ENCODE results near the genes UBR4 and CAMK2N1.

GRCh38 chr1:19210133-19211225 lies at the start of gene UBR4:
Gene UBR4 (minus strand): TSS chr1:19210266.
- PRO-cap: bidirectional peak, plus-strand start at chr1:19210395, minus-strand start at chr1:19210261
- RAMPAGE, long total RNA, 2 experiments: start-site peak on the plus strand in 1 of 2 experiments, at chr1:19210495-19210508 at its widest, 31 reads per replicate; start-site peak on the minus strand in 2 of 2 experiments, at chr1:19210253-19210287 at its widest, 41 to 69 reads per replicate

DNA sequence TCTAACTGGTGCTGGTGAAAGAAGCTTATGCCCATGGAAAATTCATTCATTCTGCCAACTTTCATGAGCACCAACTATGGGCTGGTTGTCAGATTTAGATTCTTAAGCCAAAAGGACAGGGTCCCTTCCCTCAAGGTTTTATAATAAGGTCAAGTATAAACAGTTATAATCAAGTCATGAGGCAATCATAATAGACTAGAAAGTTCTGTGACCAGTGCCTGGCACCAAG lies 3.4 kb downstream of the AKR7A3 start:
- PRO-cap: no peak
- RAMPAGE, long total RNA, 2 experiments: no peak in any of the 2 experiments

- PRO-cap: no peak
- RAMPAGE, long total RNA, 2 experiments: no peak in any of the 2 experiments
Observed at GRCh38 chr1:19312605-19313120, 537 bp downstream of the SLC66A1 start.

DNA sequence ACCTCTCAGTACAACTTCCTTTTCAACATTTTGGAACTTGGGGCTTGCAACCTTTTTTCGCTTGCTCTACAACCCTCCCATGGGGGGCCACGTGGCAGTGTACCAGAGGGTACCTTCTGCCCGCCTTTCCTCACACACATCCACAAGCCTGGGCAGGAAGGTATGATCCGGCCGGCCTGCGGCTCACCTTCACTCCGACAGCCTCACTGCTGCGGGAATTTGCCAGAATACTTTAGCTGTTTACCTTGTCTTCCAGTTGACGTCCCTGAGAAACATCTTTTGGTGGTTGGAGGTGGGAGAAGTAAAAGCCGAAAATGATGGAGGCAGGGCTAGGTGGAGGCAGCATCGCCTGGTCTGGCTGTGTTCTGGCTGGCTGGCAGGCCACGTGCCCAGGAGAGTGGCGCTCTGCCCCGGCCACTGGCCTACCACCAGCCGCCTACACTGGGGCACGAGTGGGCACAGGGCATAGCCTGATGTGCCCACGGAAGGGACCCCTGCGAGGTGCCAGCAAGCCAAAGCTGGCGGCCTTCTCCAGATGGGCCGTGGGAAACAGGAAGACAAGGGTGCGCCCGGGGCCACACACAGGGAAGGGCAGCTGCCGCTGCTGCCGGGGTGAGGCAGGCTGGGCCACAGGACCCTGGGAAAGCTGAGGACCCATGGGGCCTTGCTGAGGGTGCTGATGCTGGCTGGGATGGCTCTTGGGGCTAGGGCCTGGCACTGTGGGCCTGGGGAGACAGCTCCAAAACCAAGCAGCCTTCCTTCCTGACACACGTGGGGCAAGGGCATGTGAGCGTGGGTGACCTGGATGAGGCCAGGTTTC lies 40.6 kb downstream of the SLC66A1 start:
- PRO-cap: bidirectional peak, plus-strand start at position 311 of the sequence, minus-strand start at position 199 of the sequence
- RAMPAGE, long total RNA, 2 experiments: no peak in any of the 2 experiments

DNA sequence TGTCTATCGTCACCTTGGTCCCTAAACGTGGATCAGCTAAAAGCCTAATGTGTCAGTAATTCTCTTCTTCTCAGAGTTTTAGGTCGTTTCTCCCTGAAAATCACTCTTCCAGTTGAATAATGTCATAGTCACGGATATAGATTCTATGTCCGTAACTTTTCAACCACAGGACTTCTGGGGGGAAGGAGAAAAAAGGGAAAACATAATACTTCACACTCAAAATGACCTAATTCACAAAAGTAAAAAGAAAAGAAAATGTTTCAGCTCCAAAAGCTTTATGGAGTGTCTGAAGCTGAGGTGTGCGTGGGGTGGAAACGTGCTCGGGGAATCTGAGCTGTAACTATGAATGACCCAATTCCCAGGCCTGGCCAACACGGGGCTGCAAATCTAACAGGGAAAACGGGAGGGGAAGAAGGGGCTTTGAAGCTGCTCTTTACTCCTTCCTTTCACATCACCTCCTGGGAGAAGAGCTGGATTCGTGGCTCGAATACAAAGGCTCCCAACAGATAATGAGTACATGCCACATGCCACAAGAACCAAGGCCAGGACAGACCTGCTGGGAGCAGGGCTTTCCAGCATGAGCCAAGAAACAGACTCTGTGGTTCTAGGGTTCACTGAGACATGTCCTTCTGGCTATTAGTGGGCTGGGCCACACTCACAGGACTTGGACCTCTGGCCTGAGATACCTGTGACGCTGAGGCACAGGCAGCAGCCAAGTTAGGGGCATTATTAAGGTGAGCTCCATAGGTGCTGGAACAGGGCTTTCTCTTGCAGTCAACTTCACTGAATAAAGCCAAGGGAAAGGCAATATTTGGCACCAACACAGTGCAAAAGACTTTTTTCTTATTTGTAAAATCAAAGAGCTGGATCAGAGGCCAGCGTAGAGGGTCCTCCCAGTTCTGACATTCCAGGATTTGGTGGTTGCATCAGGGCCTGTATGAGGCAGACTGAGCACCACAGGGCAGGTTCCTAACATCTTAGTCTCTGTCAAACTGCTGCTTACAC lies 51.5 kb downstream of the SLC66A1 start:
- PRO-cap: no peak
- RAMPAGE, long total RNA, 2 experiments: no peak in any of the 2 experiments

DNA sequence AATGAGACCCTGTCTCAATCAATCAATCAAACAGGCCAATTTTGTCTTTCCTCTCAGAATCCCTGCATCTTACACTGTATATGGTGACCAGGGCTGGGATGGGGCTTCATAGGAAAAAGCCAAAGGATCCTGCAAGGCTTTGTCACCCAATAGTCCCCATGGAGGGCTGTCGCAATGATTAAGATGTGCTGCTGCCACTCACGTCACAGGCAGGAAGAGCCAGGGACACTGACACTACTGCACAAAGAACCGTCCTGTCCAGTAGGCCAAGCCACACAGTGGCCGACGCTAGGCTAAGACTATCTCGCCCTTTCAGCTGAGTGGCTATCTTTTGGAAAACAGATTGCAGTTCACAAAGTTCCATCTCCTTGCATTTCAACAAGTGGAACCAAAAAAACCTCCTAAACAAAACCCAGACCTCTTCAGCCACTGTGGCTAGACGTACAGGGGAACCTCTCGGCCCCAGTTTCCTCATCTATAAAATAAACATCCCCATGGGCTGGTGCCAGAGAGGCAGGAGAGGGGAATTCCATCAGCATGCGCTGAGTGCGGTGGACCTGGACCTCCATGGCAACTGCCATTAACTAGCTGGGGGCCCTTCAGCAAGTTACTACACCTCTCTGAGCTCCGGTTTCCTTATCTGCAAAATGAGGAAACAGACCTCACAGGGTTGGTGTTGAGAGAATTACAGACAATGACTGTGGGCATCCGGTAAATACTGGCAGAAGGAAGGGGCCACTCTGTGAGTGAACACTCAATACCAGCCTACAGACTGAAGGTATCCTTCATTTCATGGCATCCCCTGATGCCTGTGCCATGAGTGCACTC lies 8.7 kb downstream of the CAPZB start:
- PRO-cap: no peak
- RAMPAGE, long total RNA, 2 experiments: no peak in any of the 2 experiments

DNA sequence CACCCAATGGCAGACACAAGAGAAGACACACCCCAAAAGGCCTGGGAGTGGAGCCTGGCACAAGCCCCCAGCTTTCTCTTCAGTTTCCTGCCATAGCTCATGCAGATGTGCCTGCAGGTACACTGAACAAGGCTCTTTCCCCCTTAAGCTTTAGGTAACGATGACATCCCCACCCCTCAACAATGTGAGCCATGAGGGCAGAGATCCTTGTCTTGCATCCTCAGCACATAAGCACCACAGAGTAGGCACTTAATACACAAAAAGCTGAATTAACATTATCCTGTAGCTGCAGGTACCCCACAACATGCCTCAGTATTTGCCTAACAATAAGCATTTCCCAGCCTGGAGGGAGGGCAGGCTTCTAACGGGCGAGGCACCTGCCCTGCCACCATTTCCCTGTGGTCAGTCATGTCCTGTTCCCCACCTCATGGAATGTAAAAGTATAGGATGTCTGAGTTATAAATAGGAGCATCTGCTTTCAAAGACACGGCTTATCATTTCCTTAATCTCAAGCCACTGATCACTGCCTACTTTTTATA lies 3.6 kb downstream of the CAPZB start:
- PRO-cap: no peak
- RAMPAGE, long total RNA, 2 experiments: no peak in any of the 2 experiments

DNA sequence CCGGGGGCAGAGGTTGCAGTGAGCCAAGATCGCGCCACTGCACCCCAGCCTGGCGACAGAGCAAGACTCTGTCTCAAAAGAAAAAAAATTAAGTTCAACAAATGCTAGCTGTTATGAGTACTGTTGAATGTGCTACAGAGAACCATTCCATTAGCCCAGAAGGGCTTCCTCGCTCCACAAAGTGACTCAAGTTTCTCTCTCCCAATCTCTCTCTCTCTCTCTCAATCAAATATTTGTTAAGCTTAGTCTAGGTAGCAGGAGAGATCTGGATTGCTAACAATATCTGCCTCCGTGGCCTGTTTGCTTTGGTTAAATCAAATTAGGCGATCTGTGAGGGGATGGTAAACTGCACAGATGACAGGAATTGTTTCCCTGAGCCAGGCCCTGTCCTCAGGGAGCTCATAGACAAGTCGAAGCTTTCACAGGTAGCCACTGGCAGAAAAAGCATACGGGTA lies 1.2 kb upstream of the CAPZB start:
- PRO-cap: bidirectional peak, plus-strand start at position 245 of the sequence, minus-strand start at position 183 of the sequence
- RAMPAGE, long total RNA, 2 experiments: no peak in any of the 2 experiments

- PRO-cap: unidirectional peak, minus-strand start at chr1:19593154
- RAMPAGE, long total RNA, 2 experiments: no peak in any of the 2 experiments
Observed at GRCh38 chr1:19592921-19593291, 3.9 kb upstream of the MICOS10 start.

DNA sequence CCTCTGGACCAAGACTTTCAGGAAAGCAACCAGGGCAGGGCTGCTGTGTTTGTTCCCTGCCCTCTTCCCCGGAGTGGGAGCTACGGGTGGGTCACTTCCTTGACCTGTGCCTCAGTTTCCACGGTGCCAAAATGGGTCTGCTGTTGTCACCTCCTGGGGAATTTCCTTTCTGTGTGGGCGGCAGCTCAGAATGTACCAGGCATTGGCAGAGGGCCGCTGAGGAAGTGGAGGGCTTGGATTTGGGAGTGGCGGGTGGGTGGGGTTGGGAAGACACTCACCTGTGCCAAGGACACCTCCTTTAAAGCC lies 4.4 kb downstream of the NBL1 start:
- PRO-cap: unidirectional peak, minus-strand start at position 171 of the sequence
- RAMPAGE, long total RNA, 2 experiments: no peak in any of the 2 experiments

- PRO-cap: bidirectional peak, plus-strand start at chr1:19878486, minus-strand start at chr1:19878302
- RAMPAGE, long total RNA, 2 experiments: no peak in any of the 2 experiments
Observed at GRCh38 chr1:19877887-19878647, 4.1 kb upstream of the OTUD3 start.

GRCh38 chr1:19878648-19879173 lies 3.5 kb upstream of the OTUD3 start:
- PRO-cap: no peak
- RAMPAGE, long total RNA, 2 experiments: no peak in any of the 2 experiments

DNA sequence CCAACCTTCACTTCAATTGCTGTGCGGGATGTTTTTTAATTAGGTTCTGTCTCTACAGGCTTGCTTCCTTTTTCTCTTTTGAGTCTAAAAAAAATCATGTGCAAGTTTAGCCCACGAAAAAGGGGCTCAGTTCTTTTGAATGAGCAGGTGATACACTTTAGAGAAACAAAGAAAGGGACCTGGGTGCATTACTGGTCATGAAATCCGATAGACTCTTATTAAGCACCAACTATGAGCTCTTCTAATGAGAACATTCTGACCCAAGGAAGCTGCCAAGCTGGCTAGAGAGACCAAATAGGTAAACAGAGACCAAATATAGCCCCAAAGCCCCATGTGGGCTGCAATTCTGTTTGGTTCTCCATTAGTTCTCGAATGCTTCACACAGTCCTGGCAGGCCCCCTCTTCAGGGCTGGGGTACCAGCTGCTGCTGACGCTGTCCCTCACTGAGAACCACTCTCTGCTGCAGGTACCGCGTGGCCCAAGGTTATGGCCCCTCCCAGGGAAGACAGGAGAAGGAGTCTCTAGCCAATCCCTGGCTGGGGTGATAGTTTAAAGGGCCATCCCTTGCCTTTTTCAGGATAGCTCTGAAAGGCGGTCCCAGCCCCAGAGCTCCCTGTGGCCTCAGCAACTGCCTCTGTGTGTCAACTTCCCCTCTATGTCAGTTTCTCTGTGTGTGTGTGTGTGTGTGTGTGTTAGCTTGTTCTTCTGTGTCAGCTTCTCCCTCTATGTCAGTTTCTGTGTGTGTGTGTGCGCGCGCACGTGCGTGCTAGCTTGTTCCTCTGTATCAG lies 7.2 kb upstream of the UBXN10 start:
- PRO-cap: bidirectional peak, plus-strand start at position 579 of the sequence, minus-strand start at position 462 of the sequence
- RAMPAGE, long total RNA, 2 experiments: no peak in any of the 2 experiments

DNA sequence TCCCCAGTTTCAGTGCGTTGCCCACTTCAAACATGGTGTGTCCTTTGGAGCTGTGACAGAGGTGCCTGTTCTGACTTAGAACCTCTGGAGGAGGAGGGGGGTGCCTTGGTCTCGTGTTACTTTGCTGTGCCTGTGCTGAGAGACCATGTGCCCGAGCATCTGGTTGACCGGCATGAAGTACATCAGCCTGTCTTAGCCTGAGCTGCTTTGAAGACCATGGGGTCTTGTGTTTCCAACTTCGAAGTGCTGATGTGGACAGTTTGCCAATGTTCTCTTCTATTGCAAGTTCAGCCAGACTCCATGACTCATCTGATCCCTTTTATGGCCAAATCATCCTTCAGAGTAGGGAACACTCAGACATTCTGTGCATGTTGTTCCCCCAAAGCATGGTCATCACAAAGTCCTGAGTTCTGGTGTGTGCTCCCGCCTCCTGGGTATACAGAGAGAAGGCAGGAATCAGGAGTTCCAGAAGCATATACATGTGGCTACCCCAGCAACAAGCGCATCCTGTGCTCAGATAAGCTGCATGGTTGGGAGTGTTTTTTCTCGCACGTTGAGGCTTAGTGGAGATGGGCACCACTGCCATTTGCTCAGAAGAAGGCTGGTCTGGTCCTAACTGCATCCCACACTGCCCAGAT lies 6.1 kb upstream of the PLA2G2C start:
- PRO-cap: no peak
- RAMPAGE, long total RNA, 2 experiments: no peak in any of the 2 experiments

- PRO-cap: no peak
- RAMPAGE, long total RNA, 2 experiments: no peak in any of the 2 experiments
Observed at GRCh38 chr1:20480827-20481821, 4.9 kb downstream of the CAMK2N1 start.

- PRO-cap: bidirectional peak, plus-strand start at chr1:20485727, minus-strand start at chr1:20485617; bidirectional peak, plus-strand start at chr1:20485930, minus-strand start at chr1:20485829; bidirectional peak, plus-strand start at chr1:20486316, minus-strand start at chr1:20486237; bidirectional peak, plus-strand start at chr1:20486499, minus-strand start at chr1:20486455
- RAMPAGE, long total RNA, 2 experiments: no peak in any of the 2 experiments
Observed at GRCh38 chr1:20485479-20486580, at the start of gene CAMK2N1. Gene CAMK2N1 (minus strand): TSS chr1:20486210.

DNA sequence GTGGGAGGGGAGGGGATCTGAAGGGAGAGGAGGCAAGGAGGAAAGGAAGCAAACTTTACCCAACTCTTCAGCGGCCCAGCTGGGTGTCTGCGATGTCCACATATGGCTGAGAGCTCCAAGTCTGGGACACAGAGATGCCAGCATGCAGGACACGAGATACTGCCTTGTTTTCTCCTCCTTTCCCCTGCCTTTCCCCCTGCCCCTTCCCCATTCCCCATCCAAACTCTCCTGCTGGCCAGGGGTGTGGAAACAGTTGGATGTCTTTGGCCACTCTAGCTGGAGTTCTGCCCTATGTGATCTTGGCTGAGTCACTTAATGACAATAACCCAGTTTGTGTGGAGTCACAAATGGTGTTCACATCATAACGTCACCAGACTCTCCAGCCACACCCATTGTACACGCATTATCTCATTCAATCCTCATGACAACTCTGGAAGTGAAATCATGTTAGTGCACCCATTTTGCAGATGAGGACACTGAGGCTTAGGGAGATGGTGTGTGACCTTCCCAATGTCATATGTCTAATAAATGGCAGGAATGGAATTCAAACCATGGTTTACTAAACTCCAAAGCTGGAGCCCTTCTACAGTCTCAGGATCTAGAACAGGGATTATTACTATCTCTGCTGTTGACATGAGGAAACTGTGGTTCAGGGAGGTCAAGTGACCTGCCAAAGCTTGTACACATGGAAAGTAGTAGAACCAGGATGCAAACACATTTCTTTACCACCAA lies 1.3 kb upstream of the CDA start:
- PRO-cap: no peak
- RAMPAGE, long total RNA, 2 experiments: no peak in any of the 2 experiments

GRCh38 chr1:20633668-20634223 lies 488 bp downstream of the PINK1 start:
- PRO-cap: bidirectional peak, plus-strand start at chr1:20634041, minus-strand start at chr1:20633967
- RAMPAGE, long total RNA, 2 experiments: no peak in any of the 2 experiments

GRCh38 chr1:20644300-20644909 lies 11.1 kb downstream of the PINK1 start:
- PRO-cap: no peak
- RAMPAGE, long total RNA, 2 experiments: no peak in any of the 2 experiments

DNA sequence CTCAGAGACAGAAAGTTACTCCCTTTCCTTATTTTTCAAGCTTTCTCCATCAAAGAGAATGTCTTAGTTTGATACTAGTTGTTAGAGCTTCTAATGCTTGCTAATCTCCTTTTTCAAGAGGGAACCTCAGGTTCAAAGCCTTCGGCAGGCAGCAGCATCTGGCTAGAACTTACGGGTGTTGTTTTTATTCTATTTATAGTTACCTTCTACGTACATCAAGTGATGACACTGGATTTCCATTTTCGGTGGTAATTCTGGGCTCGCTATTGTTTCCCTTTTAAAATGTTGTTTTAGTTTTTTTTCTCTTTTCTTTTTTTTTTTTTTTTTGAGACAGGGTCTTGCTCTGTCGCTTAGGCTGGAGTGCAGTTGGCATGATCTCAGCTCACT lies 2.6 kb downstream of the DDOST start:
- PRO-cap: unidirectional peak, minus-strand start at position 160 of the sequence
- RAMPAGE, long total RNA, 2 experiments: no peak in any of the 2 experiments

Data from prostate gland (tissue), 2 donors.